ENCODE results near the genes P3H2, GMNC and OPA1.

DNA sequence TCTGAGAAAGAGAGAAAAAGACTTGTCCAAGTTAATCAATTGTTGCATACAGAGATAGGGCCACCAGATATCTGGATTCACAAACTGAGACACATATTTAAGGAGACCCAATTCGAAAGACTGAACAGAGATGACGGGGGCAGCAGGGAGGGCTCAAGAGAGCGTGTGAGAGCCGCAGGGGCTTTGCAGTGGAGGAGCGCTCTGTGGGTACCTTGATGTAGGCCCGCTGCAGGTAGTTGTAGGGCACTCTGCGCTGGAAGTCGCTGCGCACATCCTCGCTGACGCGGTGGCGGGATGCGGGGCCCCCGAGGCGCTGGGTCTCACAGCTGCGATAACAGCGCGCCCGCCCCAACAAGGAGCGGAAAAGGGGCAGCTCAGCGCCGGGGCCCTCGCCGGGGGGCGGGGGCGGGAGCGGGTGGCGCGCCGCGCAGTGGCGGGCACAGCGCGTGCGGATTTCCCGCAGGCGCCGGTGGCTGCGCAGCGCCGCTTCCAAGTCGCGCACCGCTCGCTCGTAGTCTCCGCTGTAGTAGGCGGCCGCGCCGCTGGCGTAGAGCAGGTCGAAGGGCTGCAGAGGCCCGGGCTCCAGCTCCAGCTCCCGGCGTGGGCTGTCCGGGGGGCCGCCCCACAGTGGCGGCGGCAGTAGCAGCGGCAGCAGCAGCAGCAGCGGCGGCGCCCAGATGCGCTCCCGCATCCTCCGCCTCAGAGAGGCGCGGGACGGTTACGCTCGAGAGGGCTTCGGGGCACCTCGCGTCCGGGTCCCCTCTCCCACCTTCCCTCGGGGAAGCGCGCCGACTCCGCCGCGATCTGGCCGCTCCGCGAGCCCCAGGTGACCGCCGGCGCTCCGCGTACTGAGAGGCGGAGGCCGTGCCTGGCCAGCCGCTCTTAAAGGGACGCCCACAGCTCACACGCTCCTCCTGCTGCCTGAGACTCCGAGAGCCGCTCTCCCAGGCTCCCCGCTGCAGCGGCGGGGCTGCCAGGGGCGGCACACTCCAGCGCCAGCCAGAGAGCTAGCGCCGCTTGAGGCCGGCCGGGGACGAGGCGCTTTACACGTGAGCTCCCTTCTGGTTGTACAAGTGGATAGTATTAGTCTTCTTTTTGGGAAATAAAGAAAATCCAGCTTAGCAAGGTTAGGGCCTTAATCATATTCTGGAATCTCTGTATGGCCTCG is at the start of gene P3H2:
P3H2 (minus strand) TSS at position 857 of the 1,168 bp plus-strand sequence.
- RRBS = 1% methylated on average over 33 of the region's 112 CpGs

DNA sequence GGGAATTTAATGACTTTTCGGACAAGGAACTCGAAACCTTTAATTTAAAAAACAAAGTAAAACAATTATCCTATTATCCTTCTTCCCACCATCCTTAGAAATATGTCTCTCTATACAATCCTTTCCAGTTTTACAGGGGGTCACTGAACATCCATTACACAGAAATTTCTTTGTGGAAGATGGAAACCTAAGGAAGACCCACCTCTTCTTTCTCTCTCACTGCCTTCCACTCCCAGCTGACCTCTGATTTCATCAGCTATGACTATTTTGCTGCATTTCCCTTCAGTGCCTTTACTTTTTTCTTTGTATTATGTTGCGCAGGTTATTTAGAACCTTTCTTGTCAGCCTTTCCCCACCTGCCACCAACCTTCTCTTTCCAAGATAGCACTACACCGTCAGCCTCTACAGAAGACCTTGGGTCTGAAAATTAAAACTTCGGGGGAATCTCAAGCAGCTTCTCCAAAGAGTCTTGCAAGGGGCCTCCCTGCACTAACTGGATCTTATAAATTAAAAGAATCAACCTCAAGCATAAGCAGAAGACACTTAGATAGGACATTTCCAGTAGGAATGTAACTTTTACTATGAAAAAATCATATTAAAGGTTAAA is 1.2 kb downstream of the CLDN1 start:
- RRBS = no CpG with 5 or more reads among the region's 5 CpGs

GRCh38 chr3:190345873-190346300 is 23.6 kb upstream of the CLDN1 start:
- RRBS = no CpG with 5 or more reads among the region's 4 CpGs

DNA sequence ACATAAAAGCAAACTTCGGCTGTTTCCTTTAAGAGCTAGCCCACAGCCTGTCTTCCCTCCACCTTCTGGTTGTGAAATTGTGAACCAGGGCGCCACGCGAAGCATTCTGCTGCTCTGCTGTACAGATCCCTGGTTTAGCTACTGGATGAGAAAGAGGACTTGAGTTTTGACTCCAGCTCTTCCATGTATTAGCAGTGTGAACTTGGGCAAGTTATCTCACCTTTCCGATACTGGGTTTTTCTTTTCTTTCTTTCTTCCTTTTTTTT is 1.0 kb downstream of the IL1RAP start:
- RRBS = no CpG with 5 or more reads among the region's 5 CpGs

GRCh38 chr3:190566395-190566867 is 52.5 kb downstream of the IL1RAP start:
- RRBS = no CpG with 5 or more reads among the region's 5 CpGs

DNA sequence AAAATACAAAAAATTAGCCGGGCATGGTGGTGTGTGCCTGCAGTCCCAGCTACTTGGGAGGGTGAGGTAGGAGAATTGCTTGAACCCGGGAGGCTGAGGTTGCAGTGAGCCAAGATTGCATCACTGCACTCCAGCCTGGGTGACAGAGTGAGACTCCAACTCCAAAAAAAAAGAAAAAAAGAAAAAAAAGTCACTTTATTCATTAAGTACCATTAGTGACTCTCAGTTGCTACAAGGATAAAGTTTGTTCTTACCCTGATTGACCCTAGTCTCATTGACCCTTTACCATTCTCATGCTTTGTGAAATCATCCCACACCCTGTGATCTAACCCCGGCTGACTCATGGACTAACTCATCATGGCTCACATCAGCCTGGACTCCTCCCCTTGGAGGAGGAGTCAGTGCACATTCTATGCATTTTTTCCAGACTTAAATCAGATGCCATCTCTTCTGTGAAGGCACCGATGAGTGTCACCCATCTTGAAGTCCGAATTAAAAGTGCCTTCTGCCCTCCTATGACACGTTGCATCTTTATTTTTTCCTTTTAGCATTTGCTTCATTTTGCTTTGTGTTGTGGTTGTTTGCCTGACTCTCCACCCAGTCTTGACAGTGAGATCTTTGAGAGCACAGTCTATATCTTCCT is 71.9 kb downstream of the IL1RAP start:
- RRBS = no CpG with 5 or more reads among the region's 6 CpGs

DNA sequence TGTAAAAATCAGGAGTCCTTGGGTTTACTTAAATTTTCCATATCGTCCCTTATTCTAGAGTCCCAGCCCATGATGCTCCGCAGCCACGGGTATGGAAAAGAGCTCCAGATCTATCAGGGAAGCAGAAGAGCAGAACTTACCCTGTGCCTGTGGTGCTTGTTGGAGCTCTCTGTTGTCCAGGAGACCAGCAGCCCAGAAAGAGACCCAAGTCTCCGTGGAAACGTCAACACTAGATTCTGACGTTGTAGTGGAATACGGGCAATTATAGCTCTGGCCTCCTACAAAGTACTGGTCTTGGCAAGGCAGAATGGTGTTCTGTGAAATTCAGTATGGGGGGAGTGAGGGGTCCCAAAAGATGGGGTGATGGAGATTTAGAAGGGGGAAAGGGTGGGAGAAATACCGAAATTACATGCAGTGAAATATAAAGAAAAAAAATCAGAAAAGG is 1.9 kb downstream of the GMNC start:
- RRBS = no CpG with 5 or more reads among the region's 8 CpGs

DNA sequence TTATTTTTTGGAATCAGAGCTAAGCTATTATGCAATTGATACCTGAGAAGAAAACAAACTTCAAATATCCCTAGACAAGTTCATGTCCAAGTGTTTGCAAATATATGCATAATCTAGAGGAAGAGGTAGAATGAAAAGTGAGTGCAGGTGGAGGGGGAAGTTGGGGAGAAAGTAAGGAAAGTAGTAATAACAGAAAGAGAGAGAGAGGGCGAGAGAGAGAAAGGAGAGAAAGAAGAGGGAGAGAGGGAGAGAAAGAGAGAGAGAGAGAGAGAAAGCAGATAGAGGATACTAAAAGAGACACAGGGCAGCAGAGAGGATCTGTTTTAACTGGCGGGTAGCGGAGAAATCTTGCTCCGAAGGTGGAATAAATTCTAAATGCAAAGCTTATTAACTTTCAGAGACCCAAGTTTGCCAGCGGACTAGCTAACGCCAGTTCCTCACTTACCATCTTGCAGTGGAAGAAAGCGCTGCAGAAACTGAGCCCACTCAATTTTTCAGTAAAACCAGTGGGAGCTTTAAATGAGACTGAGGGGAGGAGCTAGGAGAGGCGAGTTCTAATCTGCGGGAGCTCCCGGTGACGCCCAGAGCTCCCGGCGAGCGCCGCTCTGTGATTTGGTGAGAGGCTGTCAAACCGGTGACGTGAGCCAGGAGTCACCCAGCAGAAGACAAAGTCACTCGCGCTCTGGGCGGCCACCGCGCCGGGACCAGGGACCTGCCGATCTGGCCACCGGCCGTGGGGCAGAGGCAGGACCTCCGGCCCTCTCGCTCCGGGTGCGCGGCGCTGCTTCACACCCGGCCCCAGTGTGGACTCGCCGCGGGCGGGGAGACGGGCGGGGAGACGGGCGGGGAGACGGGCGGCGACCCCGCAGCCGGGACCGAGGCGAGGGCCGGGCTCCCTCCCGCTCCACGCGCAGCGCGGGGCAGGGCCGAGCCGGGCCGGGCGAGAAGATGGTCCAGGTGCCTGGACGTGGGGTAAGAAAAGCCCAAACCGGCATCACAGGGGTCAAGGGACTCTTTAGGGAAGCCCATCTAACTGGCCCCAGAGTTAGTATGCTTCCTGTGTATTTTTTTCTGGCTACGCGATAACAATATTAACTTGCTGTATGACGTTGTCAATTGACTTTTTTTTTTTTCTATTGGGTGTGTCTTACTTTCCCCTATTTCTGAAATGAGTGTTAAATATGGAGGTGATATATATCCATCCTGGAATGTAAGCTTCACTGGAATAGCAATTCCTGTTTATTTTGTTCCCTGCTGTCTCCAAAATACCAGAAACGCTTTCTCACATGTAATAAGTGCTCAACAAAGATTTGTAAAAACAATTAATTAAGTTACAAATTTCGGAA is at the start of gene GMNC:
GMNC (minus strand) TSS at position 527 of the 1,346 bp plus-strand sequence.
- RRBS = 1% methylated on average over 23 of the region's 65 CpGs

GRCh38 chr3:191263208-191263702 is 64.2 kb downstream of the OSTN start:
- RRBS = no CpG with 5 or more reads among the region's 1 CpG

GRCh38 chr3:191356561-191357412 is 26.5 kb upstream of the UTS2B start:
- RRBS = no CpG with 5 or more reads among the region's 6 CpGs

DNA sequence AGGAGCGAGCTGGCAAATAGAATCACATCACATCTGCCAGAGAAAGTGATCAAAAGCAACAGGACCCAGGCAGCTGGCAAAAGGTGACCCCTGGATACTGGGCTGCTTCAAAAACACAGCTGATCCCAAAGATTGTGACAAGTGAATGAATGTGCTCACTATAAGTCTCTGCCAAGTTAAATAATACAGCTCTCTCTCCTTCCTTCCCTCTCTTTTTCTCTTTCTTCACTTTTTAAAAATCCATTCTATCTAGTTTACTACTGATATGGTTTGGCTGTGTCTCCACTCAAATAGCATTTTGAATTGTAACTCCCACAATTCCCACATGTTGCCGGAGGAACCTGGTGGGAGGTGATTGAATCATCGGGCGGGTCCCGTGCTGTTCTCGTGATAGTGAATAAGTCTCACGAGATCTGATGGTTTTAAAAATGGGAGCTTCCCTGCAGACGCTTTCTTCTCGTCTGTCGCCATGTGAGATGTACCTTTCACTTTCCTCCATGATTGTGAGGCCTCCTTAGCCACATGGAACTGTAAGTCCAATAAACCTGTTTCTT is 35.8 kb upstream of the PYDC2 start:
- RRBS = no CpG with 5 or more reads among the region's 10 CpGs

DNA sequence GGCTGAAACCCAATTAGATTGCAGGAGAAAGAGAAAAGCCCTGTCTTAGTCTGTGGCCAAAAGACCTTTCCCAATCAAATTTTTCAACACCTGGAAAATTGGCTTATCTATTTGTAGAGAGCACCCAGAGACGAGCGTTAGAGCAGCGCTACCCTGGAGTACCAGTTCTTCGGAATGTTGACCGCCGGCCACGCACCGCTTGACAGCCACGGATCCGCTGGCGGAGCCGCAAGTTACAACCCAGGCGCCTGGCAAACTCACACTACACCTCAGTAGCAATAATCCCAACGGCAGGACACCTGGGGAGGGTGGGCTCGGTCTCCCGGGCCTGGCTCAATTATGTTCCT is 1.3 kb downstream of the MB21D2 start:
- RRBS = no CpG with 5 or more reads among the region's 16 CpGs

GRCh38 chr3:193589982-193590555 is 2.9 kb upstream of the OPA1 start:
- RRBS = no CpG with 5 or more reads among the region's 5 CpGs

DNA sequence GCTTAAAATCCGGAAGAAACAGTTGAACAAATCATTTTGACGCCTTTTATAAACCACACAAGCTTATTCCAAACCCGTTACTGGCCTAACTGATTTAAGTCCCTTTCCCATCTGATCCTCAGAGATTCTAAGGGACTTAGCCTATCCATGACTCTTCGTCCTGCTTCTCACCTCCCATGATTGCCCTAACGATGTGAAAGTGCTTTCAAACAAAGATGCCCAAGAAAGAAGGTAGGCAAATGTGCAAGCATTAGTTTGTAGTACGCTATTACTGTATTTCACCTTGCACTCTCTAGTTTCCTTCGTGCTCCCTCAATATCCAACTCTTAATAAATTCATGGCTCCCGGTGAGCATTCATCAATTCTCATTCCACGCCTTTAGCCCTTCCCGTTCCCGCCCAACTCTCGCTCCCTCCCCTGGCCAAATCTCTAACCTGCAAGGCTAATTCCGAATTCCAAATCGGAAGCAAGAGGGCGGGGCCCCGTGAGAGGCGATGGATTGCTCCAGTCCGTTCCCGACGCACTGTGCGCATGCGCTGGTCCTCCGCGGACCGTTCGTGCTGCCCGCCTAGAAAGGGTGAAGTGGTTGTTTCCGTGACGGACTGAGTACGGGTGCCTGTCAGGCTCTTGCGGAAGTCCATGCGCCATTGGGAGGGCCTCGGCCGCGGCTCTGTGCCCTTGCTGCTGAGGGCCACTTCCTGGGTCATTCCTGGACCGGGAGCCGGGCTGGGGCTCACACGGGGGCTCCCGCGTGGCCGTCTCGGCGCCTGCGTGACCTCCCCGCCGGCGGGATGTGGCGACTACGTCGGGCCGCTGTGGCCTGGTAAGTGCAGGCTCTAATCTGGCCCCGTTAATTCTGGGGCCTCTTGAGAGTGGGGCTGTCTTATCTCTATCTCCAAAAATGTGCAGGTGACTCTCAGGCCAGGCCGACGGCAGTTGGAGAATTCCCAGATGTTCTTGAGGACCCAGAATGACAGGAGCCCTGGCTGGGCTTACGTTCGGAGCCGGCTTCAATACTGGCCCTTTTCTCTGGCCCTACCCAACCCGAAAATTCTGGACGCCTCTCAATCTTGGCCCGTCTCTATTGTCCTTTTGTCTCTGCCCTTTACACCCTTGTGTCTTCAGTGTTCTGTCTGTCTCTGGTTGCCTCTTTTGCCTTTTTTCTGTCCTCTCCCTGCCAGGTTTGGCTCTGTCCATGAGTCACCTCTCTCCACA is at the start of gene OPA1:
OPA1 (plus strand) TSS at position 622 of the 1,215 bp plus-strand sequence.
- RRBS = 2% methylated on average over 10 of the region's 60 CpGs

DNA sequence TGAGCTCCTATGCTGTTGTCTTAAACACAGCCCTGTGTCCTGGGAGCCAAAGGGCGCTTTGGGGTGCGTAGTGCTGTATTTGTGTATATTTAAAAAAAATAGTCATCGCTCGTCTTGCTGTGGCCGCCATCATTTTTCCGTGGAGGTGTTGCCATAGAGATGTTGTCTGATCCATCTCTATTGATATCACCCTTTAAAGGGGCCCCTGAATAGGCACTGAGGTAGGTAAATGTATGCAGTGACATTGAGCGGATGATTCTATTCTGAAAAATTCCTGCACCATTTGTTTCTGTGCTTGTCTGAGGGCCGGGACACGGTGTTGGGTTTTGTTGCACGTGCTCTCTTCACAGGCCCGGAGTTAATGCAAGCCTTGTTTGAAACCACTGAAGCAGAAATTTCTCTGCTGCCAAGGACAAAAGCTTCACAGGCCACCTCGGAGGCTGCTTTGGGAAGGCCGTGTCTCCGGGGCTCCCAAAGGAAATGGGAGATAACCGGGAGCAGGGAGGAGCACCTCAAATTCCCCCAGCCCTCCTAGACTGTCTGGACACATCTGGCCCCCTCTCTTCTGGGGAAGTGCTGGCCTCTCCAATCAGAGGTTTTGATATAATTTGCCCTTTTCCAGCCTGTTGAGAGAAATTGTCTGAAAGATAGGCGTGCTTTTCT is 179.3 kb downstream of the OPA1 start:
- RRBS = 80% methylated on average over 4 of the region's 16 CpGs

GRCh38 chr3:193897906-193898134 is 238.1 kb upstream of the HES1 start:
- RRBS = 35% methylated on average over 5 of the region's 10 CpGs

GRCh38 chr3:194134894-194135476 is 963 bp upstream of the HES1 start:
- RRBS = 2% methylated on average over 31 of the region's 52 CpGs

- RRBS = 26% methylated on average over 4 of the region's 19 CpGs
Observed at GRCh38 chr3:194212629-194213557, 76.9 kb downstream of the HES1 start.

- RRBS = no CpG with 5 or more reads among the region's 4 CpGs
Observed at GRCh38 chr3:194274277-194274930, 76.7 kb downstream of the CPN2 start.

DNA sequence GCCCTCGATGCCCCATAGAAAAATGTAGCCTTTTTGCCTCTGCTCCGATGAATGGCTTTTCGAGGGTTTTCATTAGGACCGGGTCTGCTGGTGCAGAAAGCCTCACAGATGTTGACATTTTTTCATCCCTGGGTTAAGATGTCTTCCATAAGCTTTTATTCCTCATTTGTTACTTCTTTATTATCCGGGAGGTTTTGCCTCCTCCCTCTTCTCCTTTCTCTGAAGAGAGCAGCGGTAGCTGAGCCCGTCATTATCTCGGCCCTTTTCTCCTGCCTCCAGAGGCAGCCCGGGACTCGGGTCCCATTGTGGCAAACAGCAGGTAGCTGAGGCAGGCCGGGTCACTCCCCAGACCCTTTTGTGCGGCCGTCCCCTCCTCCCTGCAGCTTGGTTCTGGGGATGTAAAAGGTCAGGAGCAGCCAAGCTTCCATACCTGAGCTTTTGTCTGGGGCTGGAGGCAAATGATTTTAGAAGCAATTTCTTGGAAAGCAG is 64.4 kb downstream of the CPN2 start:
- RRBS = 74% methylated on average over 6 of the region's 13 CpGs

Data from pericardium (tissue), 1 donor.